ENCODE measurements around a stretch of chr12.

GRCh38 chr12:79933303-79934260, 1.3 kb downstream of the PPP1R12A start:
- PRO-cap = unidirectional peak, plus-strand start at chr12:79933816; unidirectional peak, plus-strand start at chr12:79933860

GRCh38 chr12:80056152-80056770, 43.1 kb upstream of the OTOGL start:
- PRO-cap = no peak

- PRO-cap = no peak
Observed at GRCh38 chr12:80714018-80714574, 2.6 kb upstream of the MYF5 start.

DNA sequence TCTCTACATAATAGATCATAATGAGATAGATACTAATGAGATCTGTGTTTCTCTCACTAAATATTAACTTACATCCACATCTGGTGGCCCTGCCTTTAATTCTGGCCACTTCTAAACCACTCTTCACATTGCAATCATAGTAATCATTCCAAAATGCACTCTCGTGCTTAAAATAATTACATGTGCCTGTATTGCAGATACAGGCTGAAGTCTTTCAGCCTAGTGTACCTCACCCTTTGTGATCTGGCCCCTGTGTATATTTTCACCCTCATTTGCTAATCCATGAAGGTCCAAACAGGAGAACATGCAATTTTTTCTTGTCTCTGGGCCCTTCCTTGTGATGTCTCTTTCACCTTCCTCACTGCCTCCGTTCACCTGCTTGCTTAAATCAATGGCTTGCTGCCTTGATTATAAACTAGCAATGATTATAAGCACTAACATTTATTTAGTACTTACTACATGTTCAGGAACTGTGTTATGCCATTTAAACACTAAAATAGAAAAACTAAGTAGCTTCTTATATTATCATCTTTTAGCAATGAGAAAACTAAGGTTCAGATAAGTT, 107.9 kb downstream of the LIN7A start:
- PRO-cap = no peak

DNA sequence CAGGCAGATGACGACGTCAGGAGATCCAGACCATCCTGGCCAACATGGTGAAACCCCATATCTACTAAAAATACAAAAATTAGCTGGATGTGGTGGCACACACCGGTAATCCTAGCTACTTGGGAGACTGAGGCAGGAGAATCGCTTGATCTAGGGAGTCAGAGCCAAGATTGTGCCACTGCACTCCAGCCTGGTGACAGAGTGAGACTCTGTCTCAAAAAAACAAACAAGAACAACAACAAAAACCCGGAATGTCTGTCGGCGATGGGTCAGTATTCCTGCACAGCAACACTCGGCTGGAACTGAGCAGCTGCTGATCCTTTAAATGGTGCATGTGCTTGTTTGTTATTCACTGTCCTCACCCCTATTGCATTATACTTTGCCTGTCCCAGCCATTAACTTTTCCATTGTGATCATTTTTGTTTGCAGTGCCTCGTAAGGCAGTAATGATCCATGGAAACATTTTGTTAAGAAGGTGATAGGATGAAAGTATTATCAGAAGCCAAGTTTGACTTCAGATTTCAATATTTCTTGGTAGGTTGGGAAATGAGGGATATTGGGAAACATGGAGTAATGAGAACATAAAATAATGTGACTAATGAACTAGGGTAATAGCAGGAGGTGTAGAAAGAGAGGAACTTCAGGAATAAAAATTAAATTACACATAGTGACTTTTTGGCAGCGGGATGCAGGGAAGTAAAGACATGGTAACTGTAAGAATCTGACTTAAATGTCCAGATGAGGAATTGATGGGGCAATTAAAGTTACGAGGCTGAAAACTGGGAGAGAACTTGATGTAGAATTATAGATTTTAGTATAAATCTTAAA, 6.1 kb downstream of the ACSS3 start:
- PRO-cap = no peak

- PRO-cap = no peak
Observed at GRCh38 chr12:82350120-82350537, 8.1 kb downstream of the CCDC59 start.

DNA sequence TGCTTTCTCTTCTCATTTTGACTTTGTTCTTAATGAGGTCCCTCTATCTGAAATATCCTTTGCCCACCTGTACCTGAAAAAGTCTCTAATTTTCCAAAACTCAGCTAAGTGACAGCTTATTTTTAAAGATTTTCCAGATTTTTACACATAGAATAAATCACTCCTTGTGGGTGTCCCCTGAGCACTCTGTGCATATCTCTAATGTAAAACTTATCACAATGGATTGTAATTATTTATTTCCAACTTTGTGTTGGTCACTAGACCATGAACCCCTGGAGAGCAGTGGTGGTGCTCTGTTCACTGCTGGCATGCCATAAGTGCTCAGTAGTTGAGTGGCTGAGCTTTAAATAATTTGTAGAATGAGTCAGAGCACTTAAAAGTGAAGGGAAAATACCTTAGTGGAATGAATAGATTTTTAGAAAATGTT, 6.5 kb downstream of the MGAT4C start:
- PRO-cap = no peak

DNA sequence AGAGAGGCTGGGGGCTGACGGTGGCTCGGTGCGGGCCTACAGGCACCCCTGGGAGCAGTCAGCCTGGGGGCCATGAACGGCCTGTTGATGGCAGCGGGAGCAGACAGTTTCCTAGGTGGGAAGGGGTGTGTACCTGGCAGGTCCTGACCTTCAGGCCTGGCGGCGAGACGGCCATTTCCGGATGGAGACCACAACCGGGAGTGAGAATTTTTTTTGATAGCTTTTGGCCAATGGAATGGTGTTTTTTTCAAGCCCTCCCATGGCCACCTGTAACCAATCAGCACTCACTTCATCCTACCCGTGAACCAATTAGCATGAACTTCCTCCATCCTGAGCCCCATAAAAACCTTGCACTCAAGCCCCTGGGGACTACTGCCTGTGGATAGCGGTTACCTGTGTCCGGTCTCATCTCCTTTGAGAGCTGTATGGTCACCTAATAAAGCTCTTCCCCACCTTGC, 344.9 kb upstream of the MGAT4C start:
- PRO-cap = no peak

DNA sequence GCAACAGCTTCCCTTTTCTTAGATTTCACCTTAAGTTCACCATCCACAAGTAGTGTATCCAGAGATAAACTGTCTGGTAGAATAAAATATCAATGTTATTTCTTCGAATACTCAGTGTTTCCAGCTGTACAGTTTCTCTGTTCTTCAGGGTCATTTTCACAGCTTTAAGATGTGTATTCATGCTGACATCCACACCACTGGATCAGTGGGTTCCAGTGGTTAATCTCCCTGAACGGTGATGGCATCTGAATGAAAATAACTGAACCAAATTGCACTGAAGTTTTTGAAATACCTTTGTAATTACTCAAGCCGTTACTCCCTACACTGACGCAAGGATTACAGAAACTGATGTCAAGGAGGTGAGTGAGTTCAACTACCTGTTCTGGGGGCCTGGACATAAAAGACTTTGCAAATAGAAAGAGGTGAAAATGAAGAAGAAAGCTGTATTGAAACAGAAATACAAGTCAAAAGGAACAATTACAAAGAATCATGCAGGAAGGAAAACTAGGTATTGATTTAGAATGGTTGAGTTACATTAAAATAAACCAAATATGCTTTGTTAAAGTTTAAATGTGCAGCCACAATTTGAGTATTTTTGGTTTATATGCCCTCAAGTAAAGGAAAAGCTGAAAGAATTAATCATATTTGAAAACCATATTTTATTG, 208.3 kb downstream of the C12orf50 start:
- PRO-cap = no peak

- PRO-cap = no peak
Observed at GRCh38 chr12:88298634-88299168, 156.6 kb downstream of the TMTC3 start.

GRCh38 chr12:88775634-88776141, 195.4 kb upstream of the KITLG start:
- PRO-cap = no peak

GRCh38 chr12:88925840-88926039, 345.5 kb upstream of the KITLG start:
- PRO-cap = no peak

DNA sequence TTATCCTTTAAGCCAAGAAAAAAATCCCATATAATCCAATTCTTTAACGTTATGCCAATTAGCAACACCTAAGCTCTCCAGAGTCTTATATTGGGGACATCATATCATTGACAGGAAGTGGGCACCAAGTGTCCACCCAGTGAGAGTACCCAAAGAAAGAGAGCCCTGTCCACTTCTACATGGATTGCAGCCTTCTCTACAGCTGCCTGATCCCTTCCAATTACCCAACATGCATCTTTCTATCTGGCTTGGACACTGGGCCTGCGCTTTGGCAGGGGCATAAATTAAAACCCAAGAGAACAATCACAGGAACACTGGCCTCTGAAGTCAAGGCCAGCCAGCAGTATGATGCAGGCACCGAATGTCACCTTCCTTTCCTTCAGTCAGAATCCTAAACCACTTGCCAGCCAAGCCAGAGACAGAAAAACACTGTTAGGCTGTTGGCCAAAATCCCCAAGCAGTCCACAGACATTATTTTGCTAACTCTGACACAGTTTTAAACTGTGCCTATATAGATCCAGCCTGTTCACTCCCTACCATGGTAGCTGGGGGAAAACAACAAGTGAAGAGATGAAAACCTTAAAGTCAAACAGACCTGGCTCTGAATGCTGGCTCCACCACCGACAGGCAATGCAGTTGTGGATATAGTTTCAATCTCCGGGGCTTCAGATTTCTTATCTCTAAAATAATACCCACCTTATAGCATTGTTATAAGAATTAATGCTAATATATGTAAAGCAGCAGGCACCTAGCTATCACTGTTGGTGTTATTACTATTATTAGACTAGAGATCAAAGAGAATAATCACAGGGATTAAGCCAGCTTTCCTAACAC, 113.6 kb downstream of the DUSP6 start:
- PRO-cap = no peak

DNA sequence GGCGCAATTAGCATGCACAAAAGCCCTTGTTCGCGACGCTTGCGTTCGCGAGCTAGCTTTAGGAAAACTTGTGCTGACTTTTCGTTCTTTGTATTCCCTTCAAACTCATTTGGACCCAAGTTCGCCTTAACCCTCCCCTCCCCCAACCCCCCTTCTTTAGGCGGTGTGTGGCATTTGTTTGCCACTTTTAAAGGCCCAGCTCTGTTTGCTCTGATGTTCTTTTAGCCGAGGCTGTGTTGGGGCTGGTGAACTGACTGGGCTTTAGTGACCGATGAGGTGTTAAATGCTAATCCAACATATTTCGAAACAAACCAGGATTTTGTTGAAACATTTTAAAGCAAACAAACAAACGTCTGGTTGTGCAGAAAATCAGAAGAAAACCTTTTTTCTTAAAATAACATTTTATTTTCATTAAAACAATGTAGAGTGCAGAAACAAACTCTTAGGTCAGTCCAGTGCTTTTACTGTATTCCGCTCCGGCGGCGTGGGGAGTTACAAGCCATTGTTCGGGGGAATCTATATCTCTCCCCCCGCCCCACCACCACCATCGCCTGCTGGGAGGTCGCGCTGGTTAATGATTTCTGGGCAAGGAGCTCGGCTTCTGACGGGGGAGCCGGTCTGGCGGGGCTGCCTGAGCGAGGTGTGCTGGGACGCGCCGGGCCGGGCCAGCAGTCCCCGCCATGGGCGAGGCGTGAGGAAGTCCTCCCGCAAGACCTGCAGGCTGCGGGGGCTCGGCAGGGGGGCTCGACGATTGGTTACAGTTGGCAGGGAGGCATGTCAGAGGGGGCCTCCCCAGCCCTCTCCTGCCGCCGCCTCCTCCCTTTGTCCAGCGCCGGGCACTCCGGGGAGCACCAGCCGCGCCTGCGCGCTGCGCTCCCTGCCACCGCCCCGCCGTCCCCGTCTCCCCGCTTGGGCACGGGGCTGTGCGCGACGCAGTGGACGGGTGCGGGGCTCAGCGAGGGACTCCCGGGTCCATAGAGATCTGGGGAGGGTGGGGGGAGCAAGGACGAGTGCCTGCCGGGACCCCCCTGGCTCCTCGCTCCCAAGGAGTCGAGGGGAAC, 862 bp upstream of the DUSP6 start:
- PRO-cap = unidirectional peak, plus-strand start at position 225 of the sequence; bidirectional peak, plus-strand start at position 671 of the sequence, minus-strand start at position 682 of the sequence; bidirectional peak, plus-strand start at position 921 of the sequence, minus-strand start at position 843 of the sequence

GRCh38 chr12:89401288-89401822, 49.1 kb upstream of the DUSP6 start:
- PRO-cap = no peak

GRCh38 chr12:89655371-89656223, 53.0 kb downstream of the ATP2B1 start:
- PRO-cap = no peak

DNA sequence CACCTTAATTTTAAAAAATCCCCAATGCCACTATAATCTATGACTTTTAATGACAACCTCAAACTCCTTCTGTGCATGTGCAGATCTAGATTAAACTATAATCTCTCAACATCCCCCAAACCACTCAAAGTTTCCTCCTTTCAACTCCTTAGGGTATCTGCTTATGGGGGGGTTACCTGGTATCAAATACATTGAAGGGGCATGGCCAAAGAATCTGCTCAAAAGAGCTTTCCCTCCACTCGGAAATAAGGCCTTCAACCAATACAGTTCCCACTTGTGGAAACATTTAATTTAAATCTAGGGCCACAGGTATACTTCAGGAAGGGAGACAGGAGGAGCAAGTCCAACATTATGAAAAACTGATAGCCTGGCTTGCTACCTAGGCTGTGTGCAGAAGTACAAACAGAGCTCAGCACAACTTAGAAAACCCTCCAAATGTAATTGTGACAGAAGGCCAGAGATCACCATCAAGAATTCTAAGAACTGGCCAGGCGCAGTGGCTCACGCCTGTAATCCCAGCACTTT, 14.3 kb downstream of the ATP2B1 start:
- PRO-cap = no peak

DNA sequence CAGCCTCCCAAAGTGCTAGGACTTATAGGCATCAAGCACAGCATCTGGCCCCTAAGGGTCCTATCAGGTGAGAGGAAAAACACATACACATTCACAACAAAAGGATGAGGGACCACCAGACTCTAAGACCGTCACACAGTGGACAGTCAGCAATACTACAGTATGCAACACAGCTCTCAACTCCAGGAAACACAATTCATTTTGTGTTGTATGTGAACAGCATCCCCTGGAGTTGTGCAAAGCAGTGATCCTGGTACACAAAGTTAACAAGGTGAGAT, 6.9 kb downstream of the ATP2B1 start:
- PRO-cap = no peak

DNA sequence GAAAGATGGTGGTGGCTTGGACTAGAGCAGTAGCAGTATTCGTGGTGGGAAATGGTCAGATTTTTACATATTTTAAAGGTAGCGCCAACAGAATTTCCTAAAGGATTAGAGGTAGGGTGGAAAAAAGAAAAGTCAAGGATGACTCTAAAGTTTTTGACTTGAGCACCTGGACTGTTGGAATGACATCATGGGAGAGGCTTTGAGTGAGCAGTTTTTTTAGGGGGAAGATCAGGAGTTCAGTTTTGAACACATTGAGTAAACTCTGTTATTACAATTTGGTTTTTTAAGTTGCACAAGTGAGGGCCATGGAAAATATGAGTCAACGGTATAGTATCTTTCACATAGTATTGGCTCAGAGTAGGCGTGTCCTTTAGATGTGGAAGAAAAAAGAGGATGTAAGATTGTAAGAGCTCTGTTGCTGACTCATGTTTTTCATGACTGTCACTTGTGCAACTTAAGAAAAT, 47.9 kb upstream of the ATP2B1 start:
- PRO-cap = no peak

DNA sequence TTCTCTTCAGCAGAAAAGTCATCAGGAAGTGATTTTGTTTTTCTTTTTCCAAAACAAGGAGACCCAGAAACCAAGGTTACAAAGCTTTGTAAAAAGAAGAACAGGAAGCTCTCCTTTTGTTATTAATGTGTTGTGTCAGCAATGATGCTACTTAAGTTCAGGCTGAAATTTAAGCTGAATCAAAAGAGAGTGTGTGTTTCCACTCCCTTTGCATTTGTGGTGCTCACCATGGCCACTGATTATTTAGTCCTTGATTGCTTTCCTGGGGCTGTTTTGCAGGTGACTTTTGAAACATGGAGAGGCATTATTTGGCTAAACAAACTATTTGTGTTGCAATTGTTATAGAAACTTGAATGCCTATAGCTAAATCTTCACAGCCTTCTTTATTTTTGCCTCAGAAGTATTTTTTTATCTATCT, 155.4 kb upstream of the ATP2B1 start:
- PRO-cap = no peak

All from penis (tissue), 1 donor.